Left common carotid artery plus branches (tissue), 1 donor: Measurements from ENCODE around the gene SLITRK3.

DNA sequence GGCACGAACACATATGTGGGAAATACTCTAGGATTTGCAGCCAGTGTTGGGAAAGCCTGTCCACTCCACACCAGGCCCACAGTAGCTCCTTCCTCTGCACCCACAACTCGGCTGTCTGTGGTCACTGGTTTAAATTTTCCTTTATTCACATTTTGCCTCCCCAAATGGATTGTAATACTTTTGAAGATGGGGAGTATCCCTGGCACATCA is 33.3 kb upstream of the MFSD1 start:
- PRO-cap: no peak

DNA sequence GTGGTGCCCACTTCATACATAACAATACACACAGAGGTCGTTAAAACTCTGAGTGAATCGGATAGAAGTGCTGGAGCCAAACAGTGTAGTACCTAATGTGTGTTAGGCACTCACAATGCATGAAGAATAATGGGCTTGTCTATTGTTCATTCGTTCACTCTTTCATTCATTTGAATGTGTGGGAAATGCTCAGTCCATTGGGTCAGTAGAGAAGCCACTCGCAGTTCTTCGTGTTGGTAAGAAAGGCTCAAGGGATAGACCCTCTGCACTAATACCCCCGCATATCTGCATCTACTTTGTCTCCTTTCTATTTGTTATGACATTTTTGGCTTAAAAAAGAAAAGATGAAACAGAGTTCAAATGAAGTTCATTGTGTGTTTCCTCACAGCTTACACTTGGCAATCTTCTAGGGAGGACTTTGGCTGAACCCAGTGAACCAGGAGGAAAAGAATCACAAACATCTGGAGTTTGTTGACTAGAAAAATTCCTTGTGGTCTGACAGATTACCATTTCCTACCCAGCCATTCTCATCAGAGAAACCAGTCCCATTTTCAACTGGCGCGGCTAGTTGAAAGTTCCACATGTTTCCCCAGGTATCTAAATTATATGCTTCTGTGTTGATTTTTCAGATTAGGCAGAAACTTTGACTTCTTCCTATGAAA is 32.8 kb upstream of the MFSD1 start:
- PRO-cap: no peak

DNA sequence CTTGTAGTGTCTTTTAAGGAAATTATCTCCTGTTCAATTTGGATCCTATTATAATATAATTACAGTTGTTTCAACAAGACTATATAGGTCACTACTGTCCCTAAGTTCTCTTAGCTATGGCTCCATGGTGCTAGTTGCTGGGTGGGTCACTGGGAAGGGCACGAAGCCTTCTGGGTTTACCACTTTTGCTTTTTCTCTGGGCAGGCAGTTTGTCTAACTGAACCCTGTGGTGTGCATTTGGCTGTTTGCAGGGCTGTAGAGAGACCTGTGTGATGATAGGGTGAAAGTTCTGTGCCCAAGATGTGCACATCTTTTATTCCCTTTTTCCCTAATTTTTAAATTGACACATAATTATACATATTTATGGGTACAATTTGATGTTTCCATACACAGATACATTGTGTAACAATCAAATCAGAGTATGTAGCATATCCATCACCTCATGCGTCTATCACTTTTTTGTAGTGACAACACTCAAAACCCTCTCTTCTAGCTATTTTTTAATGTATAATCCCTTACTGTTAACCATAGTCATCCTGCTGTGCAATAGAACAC is 16.1 kb downstream of the MFSD1 start:
- PRO-cap: no peak

DNA sequence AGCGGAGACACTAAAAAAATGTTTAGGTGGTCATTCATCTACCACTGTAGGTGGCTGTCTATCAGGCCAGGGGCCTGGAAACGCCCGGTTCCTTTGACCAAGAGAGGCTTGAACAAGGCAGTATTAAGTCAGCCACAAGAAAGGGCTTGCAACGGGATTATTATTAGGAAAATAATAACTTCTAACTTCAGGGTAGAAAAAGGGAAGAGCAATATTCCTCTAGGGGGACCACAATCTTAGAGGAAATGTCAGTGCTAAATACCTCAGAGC is 113.4 kb downstream of the MFSD1 start:
- PRO-cap: no peak

DNA sequence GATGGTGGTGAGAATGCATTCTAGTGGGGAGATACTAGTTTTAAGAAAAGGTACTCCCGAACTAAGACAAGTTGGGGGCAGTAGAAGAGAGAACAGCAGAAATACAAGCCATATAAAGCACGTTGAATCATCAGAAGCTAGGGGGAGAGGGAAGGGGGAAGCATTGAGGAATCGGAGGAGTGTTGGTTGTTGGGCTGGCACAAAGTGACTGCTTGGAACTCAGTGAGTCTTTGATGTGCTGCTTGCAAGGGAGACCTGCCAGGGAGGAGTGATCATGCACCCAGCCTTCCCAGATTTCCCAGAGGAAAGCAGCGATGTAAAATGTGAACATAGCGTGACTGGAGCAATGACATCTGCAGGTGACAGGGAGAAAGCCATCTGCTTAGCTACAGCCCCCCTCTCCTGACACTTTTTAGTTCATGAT is 429.0 kb upstream of the C3orf80 start:
- PRO-cap: no peak

GRCh38 chr3:159839447-159840450 is 385.5 kb upstream of the C3orf80 start:
- PRO-cap: unidirectional peak, plus-strand start at chr3:159839960

DNA sequence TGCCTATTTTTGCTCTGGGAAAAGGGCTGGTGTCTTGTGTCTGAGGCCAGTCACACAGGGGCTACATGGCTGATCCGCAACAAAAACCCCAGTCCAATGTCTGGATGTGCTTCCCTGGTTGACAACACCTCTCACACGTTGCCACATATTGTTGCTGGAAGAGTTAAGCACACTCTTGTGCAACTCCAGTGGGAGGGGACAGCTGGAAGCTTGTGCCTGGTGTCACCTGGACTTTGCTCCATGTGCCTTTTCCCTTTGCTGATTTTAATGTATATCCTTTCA is 118.0 kb upstream of the C3orf80 start:
- PRO-cap: no peak

DNA sequence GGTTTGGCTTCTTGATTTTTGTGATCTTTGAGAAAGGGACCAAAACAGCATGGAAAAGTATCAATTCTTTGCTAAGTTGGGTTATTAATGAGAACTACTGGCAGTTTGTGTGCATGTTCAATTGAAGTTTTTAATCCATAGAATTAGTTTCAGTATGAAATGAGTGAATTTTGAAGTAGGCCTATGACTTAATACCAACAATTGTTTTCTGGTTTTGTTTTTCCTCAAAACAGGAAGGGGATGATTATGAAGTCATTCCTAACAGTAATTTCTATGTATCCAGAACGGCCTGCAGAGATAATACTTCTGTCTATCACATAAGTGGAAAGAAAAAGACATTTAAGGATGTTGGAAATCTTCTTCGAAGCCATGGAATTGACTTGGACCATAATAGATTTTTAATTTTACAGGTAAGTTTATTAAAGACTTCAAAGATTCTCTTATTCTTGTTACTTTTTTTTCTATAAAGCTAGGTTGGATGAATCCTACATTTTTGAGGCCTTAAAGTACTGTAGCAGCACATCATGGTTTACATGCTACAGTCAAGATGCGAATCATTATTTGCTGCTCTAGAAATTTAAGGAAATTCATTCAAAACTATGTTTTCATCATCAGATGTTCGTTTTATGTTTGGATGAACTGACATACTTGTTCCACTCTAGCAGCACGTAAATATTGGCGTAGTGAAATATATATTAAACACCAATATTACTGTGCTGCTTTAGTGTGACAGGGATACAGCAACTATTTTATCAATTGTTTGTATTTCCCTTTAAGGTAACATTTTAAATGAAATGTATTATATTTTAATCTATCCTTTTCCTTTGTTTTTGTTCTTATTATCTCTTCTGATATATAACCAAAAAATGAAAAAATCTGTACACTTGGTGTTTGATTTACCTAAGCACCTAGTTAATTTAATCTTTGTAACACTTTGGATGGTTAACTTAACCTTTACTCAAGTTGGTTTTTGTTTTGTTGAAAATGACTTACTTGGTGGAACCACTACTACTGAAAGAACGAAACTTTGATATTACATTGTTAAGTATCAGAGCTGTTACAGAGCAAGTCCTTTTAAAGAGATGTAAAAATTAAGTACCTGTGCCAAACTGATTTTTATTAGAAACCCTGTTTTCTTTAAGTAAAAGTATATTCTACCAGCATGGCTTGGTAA is 5.0 kb downstream of the SMC4 start:
- PRO-cap: no peak

- PRO-cap: no peak
Observed at GRCh38 chr3:160459870-160460275, 10.3 kb upstream of the TRIM59 start.

- PRO-cap: no peak
Observed at GRCh38 chr3:160800623-160800986, 44.6 kb downstream of the PPM1L start.

DNA sequence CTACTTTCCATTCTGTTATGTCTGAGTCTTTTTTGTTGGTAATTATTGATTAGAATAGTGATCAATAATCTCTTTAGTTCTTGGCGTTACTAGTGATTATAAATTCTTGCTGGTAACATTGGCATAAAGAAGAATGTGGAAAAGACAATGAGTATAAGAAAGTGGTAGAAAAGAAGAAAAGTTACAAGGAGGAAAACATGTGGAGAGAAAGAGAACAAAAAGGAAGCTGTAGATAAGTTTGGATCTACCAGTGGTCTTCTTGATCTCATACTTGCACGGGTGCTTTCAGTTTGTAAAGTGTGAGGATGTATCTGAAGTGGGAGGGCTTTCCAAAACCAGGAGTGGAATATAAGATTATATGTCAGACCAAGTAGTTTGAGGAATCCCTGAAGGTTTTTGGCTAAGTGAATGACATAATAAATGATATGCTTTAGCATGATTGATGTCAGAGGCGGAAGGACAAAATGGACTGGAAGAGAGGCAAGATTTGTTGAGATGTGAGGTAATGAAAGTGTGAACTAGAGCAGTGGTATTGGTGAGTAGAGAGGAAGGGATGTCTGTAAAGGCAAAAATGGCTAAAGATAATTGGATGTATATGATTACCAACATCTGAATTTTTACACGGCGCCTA is 61.0 kb downstream of the PPM1L start:
- PRO-cap: no peak

- PRO-cap: no peak
Observed at GRCh38 chr3:160948555-160948849, 156.6 kb downstream of the B3GALNT1 start.

DNA sequence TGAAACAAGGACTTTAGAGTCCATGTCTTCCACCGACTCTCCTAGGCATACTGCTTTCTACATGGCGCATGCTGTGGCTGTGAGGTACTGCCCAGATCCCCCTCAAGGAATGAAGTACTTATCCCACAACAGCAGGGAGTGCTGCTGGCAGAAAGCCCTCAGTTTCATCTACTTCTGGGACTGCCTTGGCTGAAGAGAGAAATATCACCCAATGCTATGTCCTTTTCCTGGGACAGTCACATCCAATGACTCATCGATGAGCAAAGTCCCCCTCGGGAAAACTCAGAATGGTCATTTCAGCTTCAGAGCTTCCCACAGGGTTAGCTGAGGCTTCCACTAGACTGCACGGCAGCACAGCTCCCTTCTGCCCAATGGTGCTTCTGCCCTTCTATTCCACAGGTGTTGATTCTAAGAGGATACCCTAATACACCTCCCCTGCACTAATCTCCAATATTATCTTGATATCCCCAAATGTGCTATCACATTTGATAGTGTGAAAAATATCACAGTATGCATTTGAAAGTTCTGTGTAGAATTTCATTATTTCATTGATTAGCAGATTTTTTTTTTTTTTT is 3.6 kb upstream of the NMD3 start:
- PRO-cap: no peak

DNA sequence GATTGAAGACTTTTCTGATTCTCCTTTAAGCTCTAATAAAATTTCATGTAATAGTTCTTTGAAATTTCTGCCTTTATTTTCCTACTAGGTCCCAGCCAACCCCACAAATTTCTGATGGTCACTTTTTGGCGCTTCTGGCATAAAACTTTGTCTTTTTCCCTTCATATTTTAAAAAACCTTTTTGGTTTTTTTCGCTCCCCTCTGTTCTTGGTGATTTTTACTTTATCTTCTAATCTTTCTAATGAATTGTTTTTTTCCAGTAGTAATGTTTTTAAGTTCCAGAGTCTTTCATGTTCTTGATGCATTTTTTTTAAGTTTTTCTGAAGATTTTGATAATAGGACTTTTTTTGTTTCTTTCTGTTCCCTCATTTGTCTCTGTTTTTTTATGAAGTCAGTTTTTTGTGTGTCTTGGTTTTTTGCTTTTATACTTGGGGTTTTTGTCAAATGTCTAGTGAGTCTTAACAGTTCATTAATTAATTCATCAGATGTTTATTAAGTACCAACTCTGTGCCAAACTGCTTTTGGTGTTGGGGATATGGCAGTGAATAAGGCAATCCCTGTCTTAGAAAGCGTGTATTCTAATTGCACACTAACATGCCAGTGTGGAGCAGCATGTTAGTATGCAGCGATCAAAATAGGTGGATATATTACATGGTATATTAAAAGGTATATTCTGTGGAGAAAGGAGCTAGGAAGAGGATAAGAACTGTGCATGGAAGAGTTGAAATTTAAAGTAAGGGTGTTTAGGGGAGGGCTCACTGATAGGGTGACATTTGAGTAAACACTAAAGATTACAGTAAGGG is 7.3 kb downstream of the NMD3 start:
- PRO-cap: no peak

DNA sequence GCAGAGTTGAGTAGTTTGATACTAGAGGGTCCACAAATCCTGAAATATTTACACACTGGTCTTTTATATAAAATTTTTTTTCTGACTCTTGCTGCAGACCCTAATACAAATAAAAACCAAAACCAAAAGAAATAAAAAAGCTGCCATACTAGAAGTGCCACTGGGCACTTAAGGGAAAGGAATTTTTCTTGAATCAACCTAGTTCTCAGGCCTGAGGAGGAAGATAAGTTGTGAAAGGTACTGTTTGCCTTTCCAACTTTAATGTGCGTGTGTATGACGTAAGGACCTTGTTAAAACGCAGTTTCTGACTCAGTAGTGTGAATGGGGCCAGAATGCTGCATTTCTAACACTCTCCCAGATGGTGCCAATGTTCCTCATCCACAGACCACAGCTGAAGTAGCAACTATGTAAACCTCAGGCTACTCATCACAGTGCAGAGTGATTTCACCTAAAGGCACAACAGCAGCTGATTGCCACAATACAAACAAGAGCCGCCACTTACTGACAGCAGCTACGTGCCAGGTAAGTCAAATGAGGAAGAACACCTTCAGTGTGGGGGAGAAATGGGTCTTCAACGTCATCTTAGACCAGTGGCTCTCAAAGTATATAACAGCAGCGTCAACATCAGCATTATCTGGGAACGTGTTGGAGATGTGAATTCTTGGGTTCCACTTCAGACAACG is 103.6 kb downstream of the OTOL1 start:
- PRO-cap: no peak

- PRO-cap: no peak
Observed at GRCh38 chr3:161940274-161940748, 443.7 kb downstream of the OTOL1 start.

- PRO-cap: no peak
Observed at GRCh38 chr3:163551677-163552595, 1526.4 kb downstream of the SI start.

DNA sequence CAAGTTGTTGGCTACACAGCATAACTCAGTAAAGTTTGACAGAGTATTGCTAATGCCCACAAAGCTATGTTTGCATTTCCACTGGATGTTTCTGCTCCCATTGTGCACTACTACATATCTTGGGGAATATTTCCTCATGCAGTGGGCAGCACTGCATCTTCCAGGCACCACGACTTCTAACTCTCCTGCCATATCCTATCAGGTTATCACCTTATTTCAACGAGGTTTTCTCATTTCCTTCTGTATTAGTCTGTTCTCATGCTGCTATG is 789.1 kb downstream of the SI start:
- PRO-cap: no peak

- PRO-cap: no peak
Observed at GRCh38 chr3:165195664-165196520, at the start of gene SLITRK3. TSS of gene SLITRK3 (minus strand) at chr3:165196384.

DNA sequence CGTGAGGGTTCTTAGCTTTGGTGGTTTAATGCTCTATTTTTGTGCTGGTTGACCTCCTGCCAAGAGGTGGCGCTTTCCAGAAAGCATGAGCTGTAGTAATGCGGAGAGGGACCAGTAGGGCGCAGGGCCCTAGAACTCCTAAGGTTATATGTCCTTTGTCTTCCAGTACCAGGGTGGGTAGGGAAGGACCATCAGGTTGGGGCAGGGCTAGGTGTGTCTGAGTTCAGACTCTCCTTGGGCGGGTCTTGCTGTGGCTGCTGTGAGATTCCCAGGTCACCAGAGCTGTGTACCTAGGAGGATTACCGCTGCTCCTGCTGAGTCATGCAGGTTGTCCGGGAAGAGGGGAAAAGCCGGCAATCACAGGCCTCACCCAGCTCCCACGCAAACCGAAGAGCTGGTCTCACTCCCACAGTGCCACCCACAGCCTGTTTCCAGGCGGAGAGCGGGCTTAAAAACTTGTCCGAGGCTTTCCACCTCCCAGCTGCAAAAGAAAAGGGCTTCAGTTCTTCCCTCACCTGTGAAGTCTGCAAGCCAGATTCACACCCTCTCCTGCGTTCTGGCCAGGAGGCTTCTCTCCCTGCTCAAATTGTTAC is 37.5 kb upstream of the BCHE start:
- PRO-cap: no peak